ENCODE measurements around the gene OSR1.

GRCh38 chr2:19356572-19356973, 1.9 kb downstream of the OSR1 start:
- PRO-cap = no peak

- PRO-cap = bidirectional peak, plus-strand start at chr2:19358759, minus-strand start at chr2:19358623
These were observed at the start of gene OSR1 for GRCh38 chr2:19358283-19359252. Gene OSR1 (minus strand): TSS chr2:19358623.

DNA sequence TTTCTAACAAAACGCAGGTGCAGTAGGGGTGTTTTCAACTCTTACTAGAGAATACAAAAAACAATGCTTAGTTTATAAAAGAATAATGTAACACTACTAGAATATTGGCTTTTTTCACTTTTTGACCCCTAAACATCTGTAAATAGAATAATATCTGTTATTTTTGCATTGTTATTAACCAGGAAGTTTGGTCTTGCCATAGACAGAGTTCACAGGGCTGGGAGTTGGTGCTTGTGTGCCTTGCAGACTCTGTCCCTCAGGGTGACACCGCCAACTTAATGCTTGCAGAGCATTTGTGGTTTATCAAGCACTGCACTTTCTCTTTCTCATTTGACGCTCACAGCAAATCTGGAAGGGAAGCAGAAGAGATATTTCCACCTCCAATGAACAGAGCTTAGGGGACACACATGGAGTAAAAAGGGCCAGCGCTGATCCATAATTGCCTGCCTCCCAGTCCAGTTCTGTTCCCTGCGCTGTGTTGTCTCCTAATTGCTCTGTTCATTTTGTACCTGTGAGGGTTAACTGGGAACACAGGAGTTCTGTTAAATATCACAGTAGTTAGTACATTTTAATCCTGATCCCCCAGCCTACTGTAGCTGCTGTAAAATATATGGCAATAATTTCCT, 182.3 kb upstream of the OSR1 start:
- PRO-cap = no peak

DNA sequence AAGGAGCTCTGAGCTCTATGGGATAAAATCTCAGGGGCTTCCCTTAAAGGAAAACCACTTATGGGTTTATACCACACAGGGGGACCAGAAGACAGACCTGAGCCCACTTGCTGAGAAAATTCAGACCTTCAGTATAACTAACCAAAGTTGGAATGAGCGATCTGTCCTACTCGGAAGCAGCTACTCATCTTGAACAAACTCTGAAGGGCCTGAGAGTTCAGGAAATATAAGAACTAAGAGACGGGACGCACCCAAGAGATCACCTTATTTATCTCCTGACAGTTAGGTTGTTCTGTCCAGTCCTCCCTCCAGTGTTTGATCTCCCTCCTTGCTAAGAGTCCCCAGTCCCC, 239.1 kb upstream of the OSR1 start:
- PRO-cap = unidirectional peak, plus-strand start at position 144 of the sequence

DNA sequence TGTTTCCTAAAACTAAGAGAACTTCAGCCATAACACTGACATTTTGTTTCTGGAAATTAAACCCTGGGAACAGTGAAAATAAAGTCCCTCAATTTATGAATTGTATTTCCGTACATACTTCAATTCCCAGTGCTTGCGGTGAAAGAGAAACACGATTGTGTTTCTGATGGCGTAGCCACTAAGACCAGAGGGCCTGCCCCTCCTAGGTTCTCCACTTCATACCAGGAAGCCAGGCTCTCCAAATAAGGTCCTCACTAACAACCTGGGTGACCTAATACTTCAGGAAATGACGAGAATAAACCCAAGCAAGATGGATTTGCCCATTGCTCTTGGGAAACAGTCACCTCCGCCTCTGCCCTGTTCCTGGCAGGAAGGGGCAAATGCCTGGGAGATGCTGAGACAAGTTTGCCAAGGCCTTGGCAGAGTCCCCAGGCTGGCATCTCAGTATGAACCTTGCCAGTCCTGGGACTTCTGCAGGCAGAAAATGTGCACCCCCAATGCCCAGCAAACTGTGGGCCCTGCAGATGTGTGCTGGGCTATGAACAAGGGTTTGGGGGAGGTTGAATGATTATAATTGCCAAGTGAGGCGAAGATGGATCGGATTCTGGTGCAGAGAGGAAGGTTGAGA, 41.7 kb downstream of the TTC32 start:
- PRO-cap = no peak

DNA sequence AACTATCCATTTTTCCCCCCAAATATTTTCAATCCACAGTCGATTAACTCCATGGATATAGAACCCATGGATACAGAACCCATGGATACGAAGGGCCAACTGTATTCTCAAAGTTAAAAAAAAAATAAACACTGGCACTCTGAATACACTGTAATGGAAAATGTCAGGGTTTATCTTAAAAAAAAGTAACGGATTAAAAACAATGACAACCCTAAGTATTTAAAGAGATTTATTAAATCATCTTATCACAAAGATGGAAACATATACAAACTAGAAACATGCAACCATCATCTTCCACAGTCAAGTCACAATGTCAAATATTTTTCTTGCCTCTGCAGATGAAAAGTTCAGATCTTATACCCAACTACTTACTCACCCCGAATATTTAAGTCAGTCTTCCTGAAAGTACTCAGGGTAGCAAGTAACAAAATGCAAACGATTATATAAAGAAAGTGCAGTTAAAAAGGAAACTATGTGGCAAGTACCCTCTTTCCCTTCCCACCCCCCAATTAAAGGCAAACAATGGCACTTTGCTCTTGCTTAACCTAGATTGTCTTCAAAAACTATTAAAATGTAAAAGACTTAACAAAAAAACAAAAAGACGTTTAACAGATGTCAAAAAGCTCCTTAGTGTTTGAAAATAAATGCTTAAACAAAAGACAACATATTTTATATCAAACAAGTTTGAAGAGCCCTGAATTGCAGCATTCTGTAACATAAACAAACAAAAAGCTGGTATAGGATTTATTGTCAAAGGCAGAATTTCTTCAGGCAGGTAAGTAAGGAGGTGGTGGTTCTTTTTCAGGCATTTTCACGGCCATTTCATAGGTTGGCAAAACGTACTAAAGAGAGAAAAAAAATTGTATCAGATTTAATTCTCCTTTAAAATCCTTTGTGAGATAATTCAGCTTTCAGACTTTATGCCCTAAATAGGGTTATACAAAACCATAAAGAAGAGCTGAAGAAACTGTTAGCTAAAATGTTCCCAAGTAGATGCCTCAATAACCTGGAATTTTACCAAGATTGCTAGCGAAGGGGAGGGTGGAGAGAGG, 18.7 kb downstream of the LAPTM4A start:
- PRO-cap = no peak

GRCh38 chr2:20091216-20092032, 40.0 kb upstream of the LAPTM4A start:
- PRO-cap = bidirectional peak, plus-strand start at chr2:20091479, minus-strand start at chr2:20091398

DNA sequence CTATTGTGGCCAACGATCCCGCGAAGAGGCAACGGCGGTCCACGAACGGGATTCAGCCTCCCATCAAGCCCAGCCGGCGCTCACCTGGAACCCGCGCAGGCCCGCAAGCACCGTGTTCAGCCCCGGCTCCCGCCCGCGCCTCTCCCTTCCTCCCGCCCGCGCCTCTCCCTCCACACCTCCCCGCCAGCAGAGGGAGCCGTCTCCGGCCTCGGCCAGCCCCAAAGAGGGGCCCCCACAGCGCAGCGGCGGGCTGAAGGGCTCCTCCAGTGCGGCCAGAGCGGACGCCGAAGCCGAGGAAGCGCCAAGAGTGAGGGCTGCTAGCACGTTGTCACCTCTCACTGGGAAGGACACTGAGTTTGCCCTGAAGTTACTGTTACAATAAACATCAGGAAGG, 55.3 kb upstream of the LAPTM4A start:
- PRO-cap = no peak

GRCh38 chr2:20327185-20327583, 23.5 kb downstream of the PUM2 start:
- PRO-cap = no peak

DNA sequence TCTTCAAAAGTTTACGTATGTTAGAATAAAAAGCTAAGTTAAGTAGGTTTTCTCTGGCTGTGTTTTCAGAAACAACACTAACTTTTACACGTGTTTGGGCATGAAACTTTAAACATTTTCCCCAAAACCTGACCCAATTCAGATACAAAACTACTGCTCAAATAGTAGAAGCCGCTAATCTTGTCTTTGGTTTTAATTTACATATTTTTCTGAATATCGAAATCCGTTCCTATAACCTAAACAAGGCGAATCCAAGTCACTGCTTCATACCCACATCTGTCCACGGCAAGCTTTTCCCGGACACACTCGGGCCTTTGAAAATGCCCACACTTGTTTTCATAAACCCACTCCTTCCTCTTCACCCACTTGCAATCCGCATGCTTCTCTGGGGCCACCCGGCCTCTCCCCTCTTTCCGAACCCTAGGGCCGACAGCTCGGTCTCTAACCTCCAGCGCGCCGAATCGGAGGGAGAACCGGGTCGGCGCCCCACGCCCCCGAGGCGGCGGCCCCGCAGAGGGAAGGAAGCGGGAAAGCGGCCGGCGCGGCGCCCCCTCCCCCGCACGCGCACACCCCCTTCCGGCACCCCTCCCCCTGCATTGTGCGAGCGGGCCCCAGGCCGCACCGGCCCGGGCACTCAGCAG, 685 bp downstream of the PUM2 start:
- PRO-cap = bidirectional peak, plus-strand start at position 596 of the sequence, minus-strand start at position 565 of the sequence

- PRO-cap = no peak
These were observed 5.4 kb upstream of the PUM2 start for GRCh38 chr2:20355991-20356437.

DNA sequence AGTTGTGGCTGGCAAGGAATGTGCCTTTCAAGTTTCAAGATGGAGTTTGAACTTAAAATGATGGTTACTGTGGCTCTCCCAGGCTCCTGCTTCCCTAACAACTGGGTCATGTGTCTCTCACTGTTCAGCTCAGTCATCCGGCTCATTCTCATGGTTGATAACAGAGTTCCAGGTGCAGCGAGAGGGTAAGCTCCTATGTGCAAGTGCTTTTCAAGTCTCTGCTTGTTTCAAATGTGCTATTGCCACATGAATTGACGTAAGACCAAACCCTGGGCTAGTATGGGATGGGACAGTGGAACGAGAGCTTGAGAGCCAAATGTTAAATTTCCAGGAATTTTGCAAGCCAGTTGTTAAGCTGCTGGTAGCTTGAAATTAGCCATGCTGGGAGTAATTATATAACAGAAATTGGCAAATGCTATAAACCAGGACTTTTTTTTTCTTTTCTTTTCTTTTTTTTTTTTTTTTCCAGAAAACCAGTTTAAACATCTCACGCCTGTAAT, 19.6 kb upstream of the PUM2 start:
- PRO-cap = no peak

DNA sequence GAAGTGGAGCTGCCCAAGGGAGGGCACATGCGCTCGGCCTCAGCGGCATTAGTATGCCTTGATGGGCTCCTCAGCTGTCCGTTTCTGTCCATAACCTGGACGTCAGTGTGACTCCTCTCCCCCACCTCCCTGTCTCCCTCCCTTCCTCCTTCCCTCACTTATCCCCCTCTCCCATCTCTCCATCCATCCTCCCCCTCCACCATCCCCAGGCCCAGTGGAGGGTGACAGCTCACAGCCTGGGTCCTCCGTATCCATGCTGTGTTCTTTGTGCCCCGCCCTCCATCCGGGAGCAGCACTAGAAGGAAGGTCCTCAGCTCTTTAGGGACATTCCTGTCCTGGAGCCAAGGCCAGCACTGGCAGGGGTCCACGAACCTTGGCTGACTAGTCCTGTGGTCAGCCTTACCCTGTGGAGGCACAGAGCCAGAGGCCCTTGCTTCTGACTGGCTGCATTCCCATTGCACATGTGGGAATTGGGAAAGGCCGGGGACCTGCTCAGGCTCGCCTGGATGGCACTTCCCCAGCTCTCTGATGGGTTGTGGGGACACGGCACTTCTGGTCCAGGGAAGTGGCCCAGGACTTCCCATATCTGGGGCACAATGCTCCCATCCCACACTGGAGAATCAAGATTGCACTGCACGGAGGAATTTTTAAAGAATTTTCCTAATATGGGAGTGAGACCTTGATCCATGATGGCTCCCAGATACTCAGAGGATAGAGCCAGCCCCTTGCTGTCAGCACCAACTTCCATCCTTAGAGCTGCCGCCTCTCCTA, 24.9 kb upstream of the RHOB start:
- PRO-cap = no peak

DNA sequence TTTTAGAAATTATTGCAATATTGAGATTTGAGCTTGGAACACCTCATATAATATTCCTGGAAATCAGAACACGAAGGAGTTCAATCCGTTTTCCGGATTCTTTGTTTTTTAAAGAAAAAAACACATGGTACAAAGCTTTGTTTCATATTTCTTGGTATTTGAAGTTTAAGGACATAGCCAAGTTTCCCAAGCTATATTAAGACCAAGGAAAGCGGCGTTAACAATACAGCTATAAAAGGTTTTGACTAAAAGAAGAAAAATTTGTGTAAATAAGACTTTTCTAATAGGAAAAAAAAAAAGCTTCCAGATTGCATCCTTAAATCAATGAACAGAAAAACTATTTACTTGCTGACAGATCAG, 2.7 kb upstream of the RHOB start:
- PRO-cap = no peak

- PRO-cap = no peak
These were observed 60.3 kb downstream of the RHOB start for GRCh38 chr2:20506964-20507751.

- PRO-cap = no peak
These were observed 91.8 kb downstream of the RHOB start for GRCh38 chr2:20538556-20539177.

- PRO-cap = no peak
These were observed 92.4 kb downstream of the RHOB start for GRCh38 chr2:20539178-20539831.

DNA sequence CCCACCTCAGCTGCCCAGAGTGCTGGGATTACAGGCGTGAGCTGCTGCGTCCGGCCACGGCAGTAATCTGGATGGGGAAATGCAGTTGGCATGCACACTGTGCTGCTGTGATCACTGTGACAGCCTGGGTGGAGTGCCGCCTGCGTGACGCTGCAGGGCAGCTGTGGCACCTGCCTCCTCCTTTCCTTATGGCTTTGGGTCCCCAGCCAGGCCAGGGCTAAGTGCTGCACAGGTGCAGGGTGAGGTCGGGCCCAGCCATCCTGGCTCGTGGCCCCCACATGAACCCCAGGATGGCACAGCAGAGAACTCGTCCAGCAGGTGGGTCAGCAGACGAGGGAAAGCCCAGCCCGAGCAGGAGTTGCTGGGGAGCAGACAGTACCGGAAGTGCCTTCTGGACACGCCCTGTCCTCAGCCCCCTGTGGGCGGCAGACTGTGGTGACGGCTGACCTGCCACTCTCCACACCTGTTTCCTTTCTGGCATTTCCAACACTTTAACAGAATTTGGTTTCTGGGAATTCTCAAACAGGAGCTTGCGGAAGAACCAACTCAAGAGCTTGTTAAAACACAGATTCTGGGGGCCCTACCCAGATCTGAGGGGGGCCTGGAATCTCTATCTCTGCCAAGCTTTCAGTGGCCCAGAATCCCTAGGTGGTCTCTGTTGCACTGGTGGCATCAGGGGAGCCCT, 17.0 kb downstream of the HS1BP3 start:
- PRO-cap = no peak

GRCh38 chr2:20638909-20639427, 11.9 kb downstream of the HS1BP3 start:
- PRO-cap = no peak

DNA sequence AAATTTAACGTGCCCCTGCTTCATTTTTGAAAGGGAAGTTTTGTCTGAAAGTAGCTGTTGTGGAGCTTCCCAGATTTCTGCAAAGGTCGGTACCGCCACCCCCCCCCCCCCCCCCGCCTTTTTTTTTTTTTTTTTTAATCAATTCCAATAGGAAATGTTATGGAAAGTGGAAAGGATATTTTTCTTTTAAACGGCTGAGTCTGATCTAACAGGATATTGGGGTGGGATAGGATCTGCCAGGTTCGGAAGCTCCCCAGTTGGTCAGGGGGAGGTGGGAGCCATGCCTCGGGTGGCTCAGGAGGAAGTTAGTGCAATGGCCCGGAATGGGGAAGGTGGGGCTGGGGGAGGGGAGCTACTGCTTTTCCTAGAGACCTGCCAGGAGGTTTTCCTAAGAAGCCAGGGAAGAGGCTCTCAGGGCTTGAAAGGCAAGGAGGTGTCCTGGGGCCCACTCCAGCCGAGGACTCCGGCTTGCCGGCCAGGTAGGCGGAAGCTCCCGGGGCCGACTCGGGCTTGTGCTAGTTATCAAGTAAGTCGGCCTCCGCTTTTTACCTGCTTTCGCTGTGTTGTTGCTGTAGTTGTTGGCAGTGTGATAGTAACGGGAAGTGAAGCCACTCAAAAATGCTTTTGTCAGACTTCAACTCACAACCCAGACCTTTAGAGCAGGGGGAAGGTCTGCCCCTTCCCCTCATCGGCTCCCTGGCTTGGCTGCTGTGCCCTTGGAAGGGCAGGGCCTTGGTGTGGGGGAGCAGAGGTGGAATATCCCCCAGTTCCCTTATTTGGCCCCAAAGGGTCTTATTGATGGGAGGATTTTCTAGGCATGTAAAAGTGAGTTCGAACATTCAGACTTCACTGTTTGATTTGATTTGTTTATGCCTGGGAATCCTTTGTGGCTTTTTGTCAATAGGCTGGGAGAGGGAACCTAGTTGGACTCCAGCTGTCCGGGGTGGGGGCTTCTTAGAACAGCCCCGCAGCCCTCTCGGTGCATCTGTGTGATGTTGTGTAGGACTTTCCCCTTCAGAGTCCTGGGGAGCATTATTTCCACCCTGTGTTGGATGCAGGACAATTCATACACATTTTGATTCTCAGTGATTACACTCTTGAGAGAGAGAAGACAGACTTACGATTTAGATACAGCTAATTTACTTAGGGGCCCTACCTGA, 5.4 kb downstream of the GDF7 start:
- PRO-cap = unidirectional peak, plus-strand start at position 391 of the sequence

Data from paraaortic lymph node (tissue), 1 donor.